Diencephalon (tissue), 2 donors: ENCODE measurements around a stretch of chr10.

GRCh38 chr10:76885811-76886645 lies 751.6 kb downstream of the KCNMA1 start:
- RAMPAGE, long total RNA = no peak

- RAMPAGE, long total RNA = no peak
These were observed 247.0 kb downstream of the KCNMA1 start for GRCh38 chr10:77390193-77391328.

DNA sequence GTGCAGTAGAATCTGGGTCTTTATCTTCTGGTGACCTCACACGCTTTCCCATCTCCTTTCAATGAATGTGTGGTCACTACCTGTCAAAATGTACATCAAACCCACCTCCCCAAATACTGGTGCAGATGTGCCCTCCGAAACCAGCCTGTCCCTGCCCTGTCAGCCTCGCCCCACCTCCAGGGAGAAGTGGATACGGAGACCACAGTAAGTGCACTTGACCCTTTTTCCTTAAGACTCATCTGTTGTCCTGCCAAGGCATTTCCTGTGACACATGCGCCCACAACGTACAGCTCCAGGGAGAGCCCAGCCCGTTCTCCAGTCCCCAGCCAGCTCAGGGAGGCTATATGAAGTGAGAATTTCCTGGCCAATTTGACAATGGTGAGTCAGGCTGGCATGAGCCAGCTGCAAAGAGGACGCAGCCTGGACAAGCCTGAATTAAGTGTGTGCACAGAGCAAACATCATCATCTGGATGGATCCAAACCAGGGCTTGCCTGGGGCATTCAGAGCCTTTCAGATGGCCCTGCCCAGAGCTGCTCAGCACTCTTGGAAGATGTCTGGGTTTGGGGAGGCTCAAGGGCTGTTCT lies 244.8 kb downstream of the KCNMA1 start:
- RAMPAGE, long total RNA = no peak

DNA sequence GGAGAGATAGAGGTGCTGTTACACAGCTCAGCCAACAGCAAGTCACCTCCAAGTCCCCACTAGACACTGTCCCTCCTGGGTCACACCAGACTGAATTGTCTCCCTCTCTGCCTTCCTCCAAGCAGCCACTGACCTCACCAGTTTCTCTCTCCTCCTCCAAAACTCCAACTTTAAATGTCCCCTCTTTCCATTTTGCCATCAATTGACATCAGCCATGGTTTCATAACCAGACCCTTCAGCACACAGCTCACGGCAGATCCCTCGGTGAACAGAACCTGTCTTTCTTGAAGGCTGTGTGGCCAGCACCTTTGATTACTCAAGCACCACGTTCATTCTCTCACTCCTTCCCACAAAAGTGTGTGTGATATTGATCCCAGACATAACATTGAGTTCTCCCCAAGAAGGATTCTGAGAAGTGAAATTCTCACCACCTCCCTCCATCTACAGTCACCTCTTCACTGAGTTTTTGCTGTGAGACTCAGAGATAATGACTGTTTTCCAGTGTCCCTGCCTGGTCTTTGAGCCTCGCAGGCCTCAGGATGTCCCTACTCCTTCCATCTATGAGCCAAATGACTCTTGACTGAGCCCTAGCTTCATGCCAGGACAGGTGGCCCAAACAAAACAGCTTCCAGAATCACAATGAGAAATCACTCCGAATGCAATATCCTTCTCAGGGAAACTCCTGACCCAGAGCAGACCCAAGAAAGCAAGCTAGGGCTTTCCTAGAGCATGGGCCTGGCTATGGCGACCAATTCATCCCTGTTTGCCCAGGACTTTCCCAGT lies 235.2 kb downstream of the KCNMA1 start:
- RAMPAGE, long total RNA = no peak

- RAMPAGE, long total RNA = no peak
These were observed 232.0 kb downstream of the KCNMA1 start for GRCh38 chr10:77405586-77405987.

- RAMPAGE, long total RNA = no peak
These were observed 124.4 kb downstream of the KCNMA1 start for GRCh38 chr10:77513141-77513633.

GRCh38 chr10:77832242-77832684 lies 94.3 kb downstream of the DLG5 start:
- RAMPAGE, long total RNA = no peak

DNA sequence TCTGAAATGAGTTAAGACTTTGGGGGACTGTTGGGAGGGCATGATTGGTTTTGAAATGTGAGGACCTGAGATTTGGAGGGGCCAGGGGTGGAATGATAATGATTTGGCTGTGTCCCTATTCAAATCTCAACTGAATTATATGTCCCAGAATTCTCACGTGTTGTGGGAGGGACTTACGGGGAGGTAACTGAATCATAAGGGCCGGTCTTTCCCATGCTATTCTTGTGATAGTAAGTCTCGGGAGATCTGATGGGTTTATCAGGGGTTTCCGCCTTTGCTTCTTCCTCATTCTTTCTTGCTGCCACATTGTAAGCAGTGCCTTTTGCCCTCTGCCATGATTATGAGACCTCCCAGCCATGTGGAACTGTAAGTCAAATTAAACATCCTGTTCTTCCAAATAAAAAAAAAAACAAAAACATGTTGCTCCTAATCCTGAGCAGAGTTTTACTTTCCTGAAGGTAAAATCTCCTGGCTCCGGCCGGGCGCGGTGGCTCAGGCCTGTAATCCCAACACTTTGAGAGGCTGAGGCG lies 22.1 kb downstream of the DLG5 start:
- RAMPAGE, long total RNA = no peak

- RAMPAGE, long total RNA = no peak
These were observed 6.7 kb downstream of the DLG5 start for GRCh38 chr10:77919846-77920185.

DNA sequence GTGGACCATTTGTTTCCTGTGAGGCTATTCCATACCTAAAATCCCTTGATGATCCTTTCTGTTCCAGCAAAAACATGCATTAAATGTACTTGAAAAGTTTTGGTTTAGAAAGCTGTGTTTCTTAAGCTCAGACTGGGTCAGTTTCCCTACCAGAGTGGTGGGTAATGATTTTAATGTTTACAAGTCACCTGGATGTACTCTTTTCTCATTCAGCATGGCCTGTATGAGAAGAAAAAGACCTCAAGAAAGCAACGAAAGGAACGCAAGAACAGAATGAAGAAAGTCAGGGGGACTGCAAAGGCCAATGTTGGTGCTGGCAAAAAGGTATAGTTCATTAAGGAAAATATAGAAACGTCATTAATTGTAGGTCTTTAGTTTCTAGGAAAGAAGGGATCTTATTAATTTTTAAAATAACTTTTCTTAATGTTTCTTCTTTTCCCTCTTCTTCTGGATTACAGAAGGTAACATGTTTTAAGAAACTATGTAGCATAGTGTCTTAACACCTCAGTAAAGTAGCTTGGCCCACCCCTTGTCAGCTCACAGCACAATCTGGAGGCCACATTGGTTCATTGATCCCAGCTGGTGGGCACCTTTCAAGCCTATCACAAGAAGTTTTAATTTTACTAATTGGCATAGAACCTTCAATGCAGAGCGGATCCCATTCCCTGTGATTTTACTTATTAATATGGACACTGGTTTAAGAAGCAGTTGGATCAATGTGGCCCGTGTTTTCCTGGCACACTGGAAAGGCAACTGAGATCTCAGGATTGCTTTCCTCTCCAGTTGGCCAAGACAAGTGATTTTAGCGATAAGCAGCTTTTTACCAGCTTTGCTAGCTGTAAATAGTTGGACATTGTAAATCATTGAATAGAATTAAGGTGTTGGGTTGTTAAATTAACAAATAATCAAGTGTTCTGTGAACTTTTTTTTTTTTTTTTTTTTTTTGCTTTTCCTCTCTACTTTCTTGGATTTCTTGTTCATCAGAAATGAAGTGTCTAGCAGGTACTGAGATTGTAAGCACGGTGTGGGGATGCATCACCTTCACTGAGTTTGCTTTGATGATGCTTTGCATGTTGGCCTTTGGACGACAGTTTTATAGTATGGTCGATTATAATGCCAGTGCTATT lies 3.7 kb downstream of the RPS24 start:
- RAMPAGE, long total RNA = no peak

DNA sequence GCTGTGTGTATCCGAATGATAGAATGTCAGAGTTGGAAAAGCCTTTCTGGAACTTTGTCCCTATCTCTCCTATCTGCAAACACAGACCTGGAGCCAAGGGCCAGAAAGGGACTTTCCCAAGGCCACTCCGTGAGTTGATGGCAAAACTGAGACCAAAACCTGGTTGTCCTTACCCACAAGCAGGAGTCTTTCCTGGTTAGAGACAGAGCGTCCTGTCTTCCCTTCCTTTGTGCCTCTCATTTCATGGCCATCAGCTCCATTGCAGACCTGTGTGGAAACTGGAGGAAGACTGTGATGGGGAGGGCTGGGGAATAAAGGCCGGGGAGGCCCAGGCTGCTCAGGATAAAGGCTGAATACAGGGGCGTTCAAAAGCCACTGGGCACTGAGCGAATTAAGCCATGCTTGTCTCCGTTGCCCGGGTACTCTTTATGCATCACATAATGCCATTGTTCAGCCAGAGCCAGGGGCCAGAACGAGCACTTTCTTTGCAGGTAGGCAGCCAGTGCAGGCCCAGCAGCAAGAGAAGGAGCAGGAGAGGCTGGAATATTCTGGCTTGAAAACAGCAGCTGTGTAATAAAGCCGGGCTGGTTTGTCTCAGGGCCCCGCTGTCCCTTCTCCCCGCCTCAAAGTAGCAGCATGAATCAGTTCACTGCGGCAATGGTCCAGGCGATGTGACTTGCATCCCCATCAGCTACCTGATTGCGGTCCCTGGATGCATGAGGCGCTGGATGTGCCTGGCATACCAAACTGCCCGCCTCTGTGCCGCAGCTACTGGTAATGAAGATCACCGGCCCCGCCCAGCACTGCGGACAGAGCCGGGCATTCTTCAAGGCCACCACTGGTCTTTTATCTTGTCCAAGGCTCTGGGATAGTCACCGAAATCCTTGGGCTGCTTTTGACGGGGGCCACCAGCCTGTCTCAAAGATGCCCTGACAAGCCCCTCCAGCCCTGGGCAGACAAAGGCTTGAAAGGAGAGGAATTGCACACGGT lies 143.1 kb downstream of the RPS24 start:
- RAMPAGE, long total RNA = no peak

DNA sequence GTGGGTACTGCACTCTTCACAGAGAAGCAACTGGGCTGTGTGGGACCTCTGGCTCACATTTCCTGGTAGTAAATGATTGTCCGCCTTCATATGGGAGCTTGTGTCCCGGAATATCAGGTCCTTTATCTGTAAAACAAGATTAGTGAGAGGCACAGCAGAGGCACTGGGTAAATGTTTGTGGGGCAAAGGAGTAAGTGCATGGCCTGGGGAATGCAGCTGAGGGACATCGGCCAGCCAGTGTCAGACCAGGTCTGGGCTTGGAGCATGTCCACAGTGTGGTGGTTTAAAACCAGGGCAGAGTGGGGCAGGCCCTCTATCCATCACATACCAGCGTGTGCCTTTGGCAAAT lies 323.3 kb upstream of the ZMIZ1 start:
- RAMPAGE, long total RNA = no peak

- RAMPAGE, long total RNA = no peak
These were observed 294.2 kb upstream of the ZMIZ1 start for GRCh38 chr10:78774632-78774922.

- RAMPAGE, long total RNA = no peak
These were observed 12.8 kb downstream of the ZMIZ1 start for GRCh38 chr10:79081205-79082298.

DNA sequence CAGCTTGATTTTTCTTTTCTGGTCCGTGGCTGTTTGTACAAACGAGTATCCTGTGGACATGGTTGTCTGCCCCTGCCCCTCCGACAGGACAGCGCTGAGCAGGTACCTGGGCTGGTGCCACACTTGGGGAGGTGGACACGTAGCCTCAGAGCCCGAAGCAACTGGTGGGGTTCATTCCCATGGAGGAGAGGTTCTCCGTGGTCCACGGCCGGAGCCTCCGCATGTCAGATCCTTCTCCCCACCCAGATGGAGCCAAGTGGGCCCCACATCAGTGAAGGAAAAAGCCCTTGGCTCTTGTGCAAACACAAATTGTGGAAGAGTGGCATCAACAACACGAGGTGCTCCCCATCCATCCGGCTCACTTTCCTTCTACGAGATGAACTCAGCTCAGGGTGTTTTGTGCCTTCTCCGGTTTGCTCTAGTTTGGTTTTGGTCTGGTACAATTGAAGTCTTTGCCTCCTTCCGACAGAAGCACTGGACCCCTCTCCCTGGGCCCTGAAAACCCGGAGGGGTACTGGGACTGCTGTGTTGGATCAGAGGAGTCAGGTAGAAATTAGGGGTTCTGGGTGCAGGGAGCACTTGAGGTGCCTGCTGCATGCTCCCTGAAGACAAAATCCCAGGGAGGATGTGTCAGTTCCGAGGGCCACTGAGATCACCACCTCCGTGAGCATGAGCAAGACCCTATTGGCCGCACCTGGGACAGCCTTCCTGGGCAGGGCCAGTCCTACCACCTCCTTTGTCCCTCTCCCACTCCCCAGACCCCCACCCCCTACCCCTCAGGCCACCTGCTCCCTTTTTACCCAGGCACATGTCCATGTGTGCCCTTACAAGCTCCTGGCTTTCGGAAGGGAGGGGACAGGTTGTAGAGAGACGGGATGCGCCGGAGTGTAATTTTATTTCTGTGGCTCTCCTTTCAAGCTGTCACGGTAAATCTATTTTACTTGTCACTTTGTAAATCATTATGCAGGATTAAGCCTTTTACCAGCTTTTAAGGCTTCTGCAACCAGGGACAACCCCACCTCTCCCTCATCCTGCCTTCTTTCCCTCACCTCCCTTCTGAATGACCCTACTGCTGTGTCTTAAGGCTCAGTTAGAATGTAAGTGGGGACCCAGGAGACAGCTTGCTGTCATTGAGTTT lies 20.6 kb downstream of the ZMIZ1 start:
- RAMPAGE, long total RNA = no peak

DNA sequence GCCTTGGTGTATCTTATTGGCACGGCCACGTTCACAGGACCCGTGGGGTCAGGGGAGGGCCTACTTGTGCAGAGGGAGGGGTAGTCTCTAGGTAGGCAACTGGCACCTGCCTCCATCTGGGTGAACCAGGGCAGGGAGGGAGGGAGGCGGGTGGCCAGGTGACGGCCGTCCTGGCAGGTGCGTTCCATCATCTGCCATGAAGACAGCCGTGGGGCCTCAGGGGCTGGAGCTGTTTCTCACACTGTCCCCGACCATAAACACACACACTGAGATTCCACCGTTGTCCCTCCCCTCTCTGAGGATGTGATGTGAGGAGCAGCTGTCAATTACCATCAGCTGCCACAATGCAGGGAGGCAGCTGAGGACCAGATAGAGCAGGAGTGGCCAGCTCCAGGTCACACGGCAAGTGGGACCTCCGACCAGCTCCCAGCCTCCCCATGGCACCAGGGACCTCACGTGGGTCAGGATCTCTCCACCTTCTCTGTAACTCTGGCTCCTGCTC lies 32.8 kb downstream of the ZMIZ1 start:
- RAMPAGE, long total RNA = no peak

- RAMPAGE, long total RNA = no peak
These were observed 42.9 kb downstream of the ZMIZ1 start for GRCh38 chr10:79111482-79112220.

GRCh38 chr10:79146470-79147233 lies 77.9 kb downstream of the ZMIZ1 start:
- RAMPAGE, long total RNA = no peak

DNA sequence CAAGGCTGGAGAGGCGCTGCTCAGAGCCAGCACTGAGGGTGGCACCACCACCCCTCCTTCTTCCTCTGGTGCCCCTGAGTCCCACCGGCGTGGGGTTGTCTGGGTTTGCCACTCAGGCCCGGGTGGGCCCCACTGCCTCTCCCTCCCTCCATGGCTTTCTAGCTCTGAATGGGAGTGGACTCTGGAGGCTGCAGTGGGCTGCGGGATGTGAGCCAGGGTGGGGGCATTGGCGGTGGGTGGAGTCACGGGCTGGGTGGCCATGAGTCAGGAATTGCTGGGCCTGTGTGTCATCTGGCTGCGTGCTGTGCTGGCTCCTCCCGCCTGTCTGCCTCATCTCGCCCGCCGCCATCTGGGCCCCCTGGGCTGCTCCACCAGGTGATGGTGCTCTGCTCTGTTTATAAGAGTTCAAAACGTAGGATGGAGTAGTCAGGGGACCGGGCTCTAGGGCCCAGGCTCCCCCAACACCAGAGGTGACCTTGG lies 82.9 kb downstream of the ZMIZ1 start:
- RAMPAGE, long total RNA = no peak

GRCh38 chr10:79187130-79187808 lies 118.5 kb downstream of the ZMIZ1 start:
- RAMPAGE, long total RNA = no peak